Colon Carcinoma Metastatic in the Lung (tissue), 2 donors: Measurements from ENCODE around the genes CPLX3 and FAM219B.

DNA sequence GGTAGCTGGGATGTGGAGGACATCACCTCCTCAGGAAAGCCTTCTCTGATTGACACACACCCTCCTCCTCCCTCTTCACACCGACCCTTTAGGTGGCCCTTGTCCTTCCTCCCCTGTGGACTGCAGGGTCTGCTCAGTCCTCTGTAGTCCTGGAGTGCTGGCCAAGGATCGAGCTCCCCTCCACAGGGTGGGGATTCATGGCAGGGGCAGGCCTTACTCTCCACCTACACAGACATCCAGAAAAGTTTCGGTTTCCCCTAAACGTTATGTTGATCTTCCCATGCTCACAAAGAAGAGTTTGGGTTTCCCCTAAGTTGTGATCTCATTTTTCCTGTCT lies 10.4 kb downstream of the STOML1 start:
- PRO-cap, 2 experiments, result peak in 1 of 2 experiments; most common minus-strand start position 189 of the sequence (in 1)

GRCh38 chr15:73996948-73997346 lies 2.4 kb downstream of the PML start:
- PRO-cap, 2 experiments, result no peak in any of the 2 experiments

GRCh38 chr15:74130735-74131094 lies 329 bp downstream of the ISLR2 start:
- PRO-cap, 2 experiments, result no peak in any of the 2 experiments

- PRO-cap, 2 experiments, result no peak in any of the 2 experiments
These were observed 2.2 kb downstream of the STRA6 start for GRCh38 chr15:74200293-74200861.

- PRO-cap, 2 experiments, result no peak in any of the 2 experiments
These were observed 1.8 kb upstream of the CCDC33 start for GRCh38 chr15:74234290-74234735.

DNA sequence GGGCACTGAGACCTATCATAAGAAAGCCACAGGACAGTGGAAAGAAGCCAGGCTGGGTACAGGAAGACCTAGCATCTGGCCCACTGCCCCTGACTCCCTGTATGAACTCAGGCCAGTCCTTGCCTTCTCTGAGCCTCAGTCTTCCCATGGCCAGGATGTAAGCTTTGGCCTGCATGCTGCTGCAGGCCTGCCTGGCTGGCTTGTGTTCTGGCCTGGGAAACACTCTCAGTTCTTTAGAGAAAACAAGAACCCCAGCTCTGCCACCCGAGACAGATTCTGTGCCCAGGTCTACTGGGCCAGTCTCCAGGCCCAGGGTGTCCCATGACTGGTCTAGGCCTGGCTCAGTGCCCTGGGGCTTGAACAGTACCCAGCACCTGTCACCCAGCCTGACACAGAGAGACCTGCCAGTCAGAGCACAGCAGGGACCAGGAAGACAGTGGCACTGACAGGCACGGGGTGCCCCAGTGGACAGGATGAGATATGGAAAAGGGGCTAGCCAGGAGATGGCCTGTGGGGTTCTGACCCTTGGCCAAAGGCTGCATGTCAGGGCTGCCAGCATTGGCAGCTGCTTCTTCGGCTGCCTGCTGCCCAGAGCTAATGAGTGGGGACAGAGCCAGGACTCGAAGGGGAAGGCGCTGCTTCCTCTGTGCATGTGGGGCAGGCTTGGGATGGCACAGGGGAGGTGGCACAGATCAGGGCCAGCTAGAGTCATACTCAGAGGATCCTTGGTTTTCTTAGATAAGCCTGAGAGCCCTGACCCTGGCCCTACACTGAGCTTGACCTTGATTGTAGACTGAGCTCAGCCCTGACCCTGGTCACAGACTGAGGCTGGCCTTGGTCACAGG lies 15.0 kb downstream of the CCDC33 start:
- PRO-cap, 2 experiments, result no peak in any of the 2 experiments

DNA sequence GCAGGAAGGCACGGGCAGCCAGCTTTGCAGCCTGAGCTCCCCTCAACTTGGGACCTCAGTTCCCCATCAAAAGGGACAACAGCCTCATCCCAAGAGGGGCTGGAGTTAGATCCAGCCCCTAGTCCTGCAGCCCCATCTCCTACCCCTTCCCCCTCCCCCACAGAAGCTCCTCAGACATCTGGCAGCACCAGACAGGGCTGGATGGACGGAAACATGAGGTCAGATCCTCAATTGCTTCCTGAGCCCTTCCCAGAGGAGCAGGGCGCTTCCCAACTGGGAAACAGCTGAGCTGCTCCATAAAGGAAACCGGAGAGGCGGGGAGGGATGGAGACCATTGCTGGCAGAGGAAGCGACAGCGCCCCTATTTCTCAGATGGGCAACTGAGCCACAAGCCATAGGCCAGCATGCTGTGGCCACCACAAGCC lies 18.2 kb upstream of the CYP11A1 start:
- PRO-cap, 2 experiments, result no peak in any of the 2 experiments

DNA sequence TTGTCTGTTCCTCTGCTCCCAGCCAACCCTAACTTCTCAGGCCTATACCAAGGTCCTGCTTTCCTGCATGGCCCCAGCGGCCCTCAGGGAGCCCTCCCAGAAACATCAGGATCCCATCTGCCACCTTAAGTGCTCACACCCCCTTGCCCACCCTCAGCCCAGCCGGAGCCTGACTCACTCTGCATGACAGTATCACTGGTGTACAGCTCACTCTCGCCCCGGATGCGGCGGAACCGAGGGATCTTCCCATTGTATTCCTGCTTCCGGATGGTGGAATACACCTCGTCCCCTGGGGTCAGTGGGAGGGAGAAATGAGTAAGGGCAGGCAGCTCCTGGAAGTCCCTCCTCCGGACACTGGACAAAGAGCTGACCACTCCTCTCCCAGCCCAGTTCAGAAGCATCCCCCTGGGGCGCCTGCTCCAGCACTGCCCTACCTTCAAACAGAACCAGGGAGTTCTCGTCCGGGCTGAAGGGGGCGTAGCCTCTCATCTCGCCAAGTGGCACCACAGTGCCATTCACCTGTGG lies 16.5 kb downstream of the SEMA7A start:
- PRO-cap, 2 experiments, result no peak in any of the 2 experiments

DNA sequence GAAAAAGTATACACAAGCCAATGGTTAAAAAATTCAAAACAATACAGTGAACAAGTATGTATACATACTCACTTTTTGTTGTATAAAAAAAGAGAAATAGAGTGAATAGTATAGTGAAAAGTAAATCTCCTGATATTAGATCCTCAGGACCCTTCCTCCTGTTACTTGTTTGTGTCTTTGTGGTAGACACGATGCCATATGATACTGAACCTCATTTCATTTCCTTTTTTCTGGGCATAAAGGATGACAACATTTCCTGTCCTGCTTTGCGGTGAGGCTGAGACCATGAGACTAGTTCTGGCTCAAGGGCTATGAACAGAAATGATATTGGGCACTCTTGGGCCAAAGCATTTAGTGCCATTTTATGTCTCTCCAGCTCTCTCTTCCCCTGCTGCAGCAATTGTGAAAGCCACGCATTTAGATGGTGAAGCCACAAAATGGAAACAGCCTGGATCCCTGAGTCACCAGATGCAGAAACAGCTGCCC lies 29.0 kb upstream of the ARID3B start:
- PRO-cap, 2 experiments, result no peak in any of the 2 experiments

- PRO-cap, 2 experiments, result peak in 2 of 2 experiments; most common plus-strand start chr15:74598476 (in 1); most common minus-strand start chr15:74598354 (in 1)
These were observed 17.3 kb upstream of the CLK3 start for GRCh38 chr15:74597933-74599198.

DNA sequence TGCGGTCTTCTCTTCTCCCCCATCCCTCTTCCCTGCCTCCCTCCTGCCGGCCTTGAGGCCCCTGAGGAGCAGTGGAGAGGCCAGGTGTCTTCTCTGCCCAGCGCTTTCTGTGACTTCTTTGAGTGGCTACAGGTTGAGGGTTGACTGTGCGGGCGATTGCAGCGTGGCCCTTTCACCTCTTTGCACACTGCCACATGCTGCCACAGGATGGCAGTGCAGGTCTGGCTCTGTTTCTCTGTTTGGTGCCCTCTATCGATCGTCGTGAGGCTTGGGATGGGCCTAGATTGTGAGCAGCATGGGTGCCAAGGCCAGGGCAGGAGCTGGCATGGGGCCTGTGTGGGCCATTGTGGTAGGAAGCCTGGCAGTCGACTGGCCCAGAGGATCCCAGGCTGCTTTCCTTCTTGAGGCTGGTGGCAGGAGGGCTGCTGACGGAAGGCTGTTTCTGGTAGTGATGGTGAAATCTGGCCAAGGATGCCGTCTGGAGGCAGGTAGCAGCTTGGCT lies 5.4 kb downstream of the CLK3 start:
- PRO-cap, 2 experiments, result no peak in any of the 2 experiments

- PRO-cap, 2 experiments, result no peak in any of the 2 experiments
These were observed 5.6 kb upstream of the CYP1A1 start for GRCh38 chr15:74730824-74731418.

DNA sequence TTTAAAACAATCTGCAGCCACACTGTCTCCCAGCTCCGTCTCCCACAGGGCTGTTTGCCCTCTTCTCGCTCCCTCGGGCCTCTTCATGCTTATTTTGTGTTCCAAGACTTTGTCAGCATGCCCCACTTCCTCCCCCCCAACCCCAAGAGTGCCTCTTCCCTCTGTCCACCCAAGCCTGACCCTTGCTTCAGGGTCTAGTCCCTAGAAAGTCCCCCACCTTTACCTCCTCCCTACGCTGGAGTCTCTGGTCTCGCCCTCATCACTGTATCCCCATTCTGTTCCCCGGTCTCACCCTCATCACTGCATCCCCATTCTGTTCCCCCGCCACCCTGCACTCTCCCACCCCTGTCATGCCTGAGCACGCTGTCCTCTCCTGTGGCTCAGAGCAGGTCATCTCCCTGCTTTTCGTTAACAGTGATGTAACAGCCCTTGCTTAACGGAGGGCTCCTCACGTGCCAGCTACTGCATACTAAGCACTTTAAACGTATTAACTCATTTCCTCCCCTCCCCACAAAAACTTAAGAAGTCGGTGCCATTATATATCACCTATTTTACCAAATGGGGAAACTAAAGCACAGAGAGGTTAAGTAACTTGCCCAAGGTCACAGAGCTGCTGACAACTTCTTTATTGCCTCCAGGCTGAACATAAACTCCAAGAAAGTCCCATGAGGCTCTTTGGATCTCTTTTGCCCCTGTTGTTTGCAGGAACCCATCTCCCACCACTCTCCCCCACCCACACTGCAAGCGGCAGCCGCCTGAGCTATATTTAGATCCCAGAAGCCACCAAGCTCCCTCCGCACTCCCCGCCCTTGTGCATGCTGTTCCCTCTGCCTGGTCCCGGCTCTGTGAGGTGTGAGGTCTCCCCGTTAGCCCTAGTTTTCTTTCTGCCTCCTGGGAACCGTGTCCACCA lies 931 bp upstream of the CSK start:
- PRO-cap, 2 experiments, result peak in 1 of 2 experiments; most common minus-strand start position 407 of the sequence (in 1)

- PRO-cap, 2 experiments, result no peak in any of the 2 experiments
These were observed at the start of gene CPLX3 for GRCh38 chr15:74826040-74827184. CPLX3 (plus strand) TSS chr15:74826627.

DNA sequence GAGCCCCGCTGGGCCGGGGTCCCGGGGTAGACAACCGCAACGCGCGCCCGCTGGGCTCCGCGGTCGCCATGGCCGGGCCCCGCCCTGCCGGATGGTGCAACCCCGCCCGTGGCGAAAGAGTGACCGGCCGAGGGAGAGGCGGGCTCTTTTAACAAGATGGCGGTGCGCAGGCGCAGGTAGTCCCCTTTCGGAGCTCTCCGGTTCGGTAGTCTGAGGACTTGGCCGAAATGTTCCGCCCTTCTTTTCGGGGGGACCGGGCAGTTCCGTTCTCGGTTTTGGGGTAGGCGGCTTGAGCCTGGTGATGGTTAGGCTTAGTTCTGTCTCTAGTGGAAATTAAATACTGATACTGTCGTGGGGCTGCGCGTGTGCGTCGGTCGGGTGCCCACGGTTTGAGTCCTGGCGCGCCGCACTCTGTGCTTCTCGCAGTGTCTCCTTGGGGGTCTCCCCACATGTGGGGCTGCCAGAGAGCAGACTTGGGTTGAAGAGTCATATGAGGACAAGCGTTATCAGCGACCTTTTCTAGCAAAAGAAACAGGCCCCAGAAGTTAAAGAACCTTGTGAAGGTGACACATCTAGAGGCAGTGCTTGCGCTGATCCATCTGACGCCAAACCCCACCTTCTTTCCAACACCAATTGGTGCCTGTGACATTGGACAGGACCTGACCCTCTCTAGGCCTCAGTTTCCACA lies at the start of gene FAM219B:
Gene FAM219B, minus strand, starts transcription at position 121 of the 688 bp plus-strand sequence.
- PRO-cap, 2 experiments, result peak in 2 of 2 experiments; most common plus-strand start position 151 of the sequence (in 2); most common minus-strand start position 93 of the sequence (in 2)

- PRO-cap, 2 experiments, result peak in 2 of 2 experiments; most common plus-strand start chr15:74958529 (in 1); most common minus-strand start chr15:74958593 (in 2)
These were observed 1.8 kb upstream of the RPP25 start for GRCh38 chr15:74958058-74959017.

GRCh38 chr15:75031927-75032637 lies 8.7 kb downstream of the PPCDC start:
- PRO-cap, 2 experiments, result no peak in any of the 2 experiments

DNA sequence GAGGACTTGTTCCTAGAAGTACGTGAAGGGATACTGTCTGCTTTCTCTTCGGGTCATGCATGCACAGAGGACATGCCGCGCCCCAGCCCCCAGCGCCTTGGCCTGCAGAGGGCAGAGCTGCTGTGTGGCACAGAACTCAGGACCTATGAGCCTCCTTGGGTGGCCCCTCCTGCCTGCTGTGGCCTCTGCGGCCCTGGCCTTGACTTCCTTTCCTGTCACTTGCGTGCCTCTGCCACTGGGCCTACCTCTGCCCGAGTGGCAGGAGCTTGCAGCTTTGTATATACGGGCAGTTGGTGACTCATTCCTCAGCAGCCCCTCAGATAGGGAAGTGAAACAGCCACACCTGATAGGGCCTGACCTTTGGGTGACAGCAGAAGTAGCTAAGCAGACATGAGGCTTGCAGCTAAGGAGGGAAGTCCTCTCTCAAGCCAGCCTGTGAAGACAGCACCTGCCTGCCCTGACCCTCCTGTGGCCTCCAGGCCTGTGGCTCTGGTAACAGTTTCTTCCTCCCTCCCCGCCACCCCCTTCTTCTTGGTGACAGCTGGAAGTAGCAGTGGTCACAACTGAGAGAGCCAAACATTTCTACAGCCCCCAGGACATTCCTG lies 19.6 kb downstream of the PPCDC start:
- PRO-cap, 2 experiments, result no peak in any of the 2 experiments

GRCh38 chr15:75108938-75109673 lies 85.7 kb downstream of the PPCDC start:
- PRO-cap, 2 experiments, result no peak in any of the 2 experiments

- PRO-cap, 2 experiments, result no peak in any of the 2 experiments
These were observed 6.2 kb upstream of the C15orf39 start for GRCh38 chr15:75195489-75195826.